M059J (cell line): ENCODE data around the genes DCAF7 and CSH2.

- RAMPAGE, long total RNA = no peak
Measured at GRCh38 chr17:62705563-62706449, 78.3 kb downstream of the MRC2 start.

GRCh38 chr17:62790789-62791052 lies 17.4 kb downstream of the MARCHF10 start:
- RAMPAGE, long total RNA = no peak

- RAMPAGE, long total RNA = no peak
Measured at GRCh38 chr17:62819526-62820284, 11.6 kb upstream of the MARCHF10 start.

GRCh38 chr17:63452907-63453647 lies 7.0 kb upstream of the CYB561 start:
- RAMPAGE, long total RNA = no peak

GRCh38 chr17:63550317-63550828 lies at the start of gene DCAF7:
DCAF7 (plus strand) TSS chr17:63550477.
- RAMPAGE, long total RNA = no peak

DNA sequence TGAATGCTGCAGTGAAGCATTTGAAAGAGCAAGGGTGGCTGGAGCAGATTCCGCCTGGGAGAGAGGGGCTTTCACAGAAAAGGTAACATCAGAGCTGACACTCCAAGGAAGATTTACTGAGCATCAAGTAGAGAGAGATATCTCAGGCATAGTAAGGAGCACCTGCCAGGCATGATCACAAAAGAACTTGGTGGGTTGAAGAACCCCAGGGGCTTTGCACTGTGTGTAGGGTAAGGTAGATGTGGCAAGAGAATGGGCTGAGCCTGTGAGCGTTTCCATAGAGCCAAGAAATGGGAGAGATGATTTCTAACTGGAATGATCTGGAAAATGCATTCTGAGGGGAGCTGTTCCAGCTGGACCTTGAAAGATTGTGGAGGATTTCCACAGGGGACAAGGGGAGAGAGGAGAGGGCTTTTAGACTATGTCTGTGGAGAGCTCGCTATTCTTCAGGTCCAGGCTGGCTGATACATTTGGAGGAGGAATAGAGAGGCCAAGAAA lies 31.0 kb downstream of the LIMD2 start:
- RAMPAGE, long total RNA = no peak

DNA sequence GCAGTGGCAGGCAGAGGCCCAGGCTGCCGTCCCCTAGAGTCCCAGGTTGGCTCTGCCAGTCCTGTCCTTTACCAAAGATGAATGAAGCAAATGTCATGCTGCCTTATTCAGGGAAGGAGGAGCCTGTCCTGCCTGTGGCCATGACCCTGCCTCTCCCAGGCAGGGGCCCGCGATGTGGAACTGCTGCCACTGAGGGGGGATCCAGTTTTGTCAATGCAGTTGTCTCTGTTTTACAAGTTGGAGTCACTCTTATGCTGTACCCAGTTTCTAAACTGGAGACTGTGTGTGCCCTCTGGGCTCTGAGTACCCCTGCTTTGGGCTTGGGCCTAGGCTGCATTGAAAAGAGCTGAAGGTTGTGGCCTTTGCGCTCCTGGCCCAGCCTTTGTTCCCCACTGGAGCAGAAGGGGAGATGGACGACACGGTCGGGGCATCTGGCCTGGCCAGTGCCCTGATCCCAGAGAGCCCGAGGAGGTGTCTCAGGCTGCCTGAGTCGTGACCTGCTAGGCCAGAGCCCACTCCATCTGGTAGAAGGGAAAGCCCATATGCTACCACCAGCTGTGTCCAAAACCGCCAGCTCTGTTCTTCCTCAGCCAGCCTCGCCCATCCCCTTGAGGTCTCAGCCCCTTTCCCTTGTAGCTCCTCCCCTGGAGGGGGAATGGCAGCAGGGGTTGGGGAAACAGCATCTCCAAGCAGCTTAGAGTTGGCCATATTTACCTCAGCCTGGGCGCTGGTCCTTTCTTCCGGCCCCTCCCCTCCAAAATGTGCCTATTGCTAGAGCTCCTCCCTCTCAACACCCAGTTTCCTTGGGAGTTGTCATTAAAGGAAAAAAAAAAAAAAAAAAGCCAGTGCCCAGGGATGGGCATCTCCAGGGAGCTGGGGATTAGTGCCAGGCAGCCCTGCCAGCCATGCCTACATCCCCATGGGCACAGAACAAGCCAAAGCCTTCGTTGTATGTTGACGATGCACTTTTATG lies 5.4 kb downstream of the LIMD2 start:
- RAMPAGE, long total RNA = no peak

- RAMPAGE, long total RNA = no peak
Measured at GRCh38 chr17:63718716-63719220, 18.8 kb upstream of the LIMD2 start.

DNA sequence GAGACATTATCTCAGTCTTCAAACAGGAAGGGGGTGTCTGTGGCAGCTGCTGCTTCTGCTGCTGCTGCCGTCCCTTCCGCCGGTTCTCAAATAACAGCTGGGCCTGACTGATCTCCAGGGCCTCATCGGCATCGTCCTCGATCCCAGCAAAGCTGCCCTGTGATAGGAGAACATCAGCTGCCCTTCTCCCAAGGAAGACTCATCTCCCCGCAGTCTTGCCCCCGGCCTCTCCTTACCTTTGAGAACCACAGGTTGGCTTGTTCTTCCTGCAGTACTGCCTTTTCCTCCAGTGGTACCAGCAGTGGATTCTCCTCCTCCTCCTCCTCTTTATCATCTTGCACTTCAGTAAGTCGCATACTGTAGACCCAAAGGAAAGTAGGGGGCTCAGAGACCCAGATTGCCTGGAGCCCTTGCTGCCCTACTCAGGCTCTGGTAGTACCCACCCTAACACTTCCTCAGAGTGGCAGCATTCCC lies 5.7 kb upstream of the PSMC5 start:
- RAMPAGE, long total RNA = no peak

- RAMPAGE, long total RNA = no peak
Measured at GRCh38 chr17:63826554-63826782, 763 bp upstream of the PSMC5 start.

DNA sequence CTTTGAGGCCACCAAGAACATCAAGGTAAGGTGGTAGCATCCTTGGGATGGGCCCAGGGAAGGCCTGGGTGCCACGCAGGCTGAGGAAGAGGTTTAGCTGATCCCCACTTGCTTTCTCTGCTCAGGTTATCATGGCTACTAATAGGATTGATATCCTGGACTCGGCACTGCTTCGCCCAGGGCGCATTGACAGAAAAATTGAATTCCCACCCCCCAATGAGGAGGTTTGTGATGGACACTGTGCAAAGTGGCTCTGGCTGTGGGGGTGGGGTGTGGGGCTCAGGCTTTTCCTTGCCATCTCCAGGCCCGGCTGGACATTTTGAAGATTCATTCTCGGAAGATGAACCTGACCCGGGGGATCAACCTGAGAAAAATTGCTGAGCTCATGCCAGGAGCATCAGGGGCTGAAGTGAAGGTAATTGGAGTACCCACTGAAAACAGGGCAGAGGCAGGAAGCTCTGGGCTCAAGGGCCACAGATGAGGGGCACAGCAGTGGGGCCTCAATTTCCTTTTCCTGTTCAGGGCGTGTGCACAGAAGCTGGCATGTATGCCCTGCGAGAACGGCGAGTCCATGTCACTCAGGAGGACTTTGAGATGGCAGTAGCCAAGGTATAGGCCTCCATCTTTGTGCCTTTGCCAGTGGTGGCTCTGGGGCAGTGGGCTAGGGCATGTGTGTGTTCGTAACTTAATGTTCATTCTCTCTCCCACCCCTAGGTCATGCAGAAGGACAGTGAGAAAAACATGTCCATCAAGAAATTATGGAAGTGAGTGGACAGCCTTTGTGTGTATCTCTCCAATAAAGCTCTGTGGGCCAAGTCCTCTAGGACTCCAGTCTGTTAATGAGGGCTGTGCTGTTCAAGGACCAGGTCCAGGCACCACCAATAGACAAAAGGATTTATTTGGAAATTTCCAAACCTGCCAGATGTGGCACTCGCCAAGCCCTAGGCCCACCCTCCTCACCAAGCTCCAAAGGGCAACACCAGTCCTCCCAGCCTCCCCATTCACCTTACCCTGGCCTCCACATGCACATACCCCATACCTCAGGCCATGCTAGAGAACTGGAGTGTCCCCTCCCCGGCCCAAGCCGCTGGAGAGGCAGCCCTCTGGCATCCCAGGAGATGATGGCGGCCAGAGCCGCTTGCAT lies 4.1 kb upstream of the FTSJ3 start:
- RAMPAGE, long total RNA = no peak

DNA sequence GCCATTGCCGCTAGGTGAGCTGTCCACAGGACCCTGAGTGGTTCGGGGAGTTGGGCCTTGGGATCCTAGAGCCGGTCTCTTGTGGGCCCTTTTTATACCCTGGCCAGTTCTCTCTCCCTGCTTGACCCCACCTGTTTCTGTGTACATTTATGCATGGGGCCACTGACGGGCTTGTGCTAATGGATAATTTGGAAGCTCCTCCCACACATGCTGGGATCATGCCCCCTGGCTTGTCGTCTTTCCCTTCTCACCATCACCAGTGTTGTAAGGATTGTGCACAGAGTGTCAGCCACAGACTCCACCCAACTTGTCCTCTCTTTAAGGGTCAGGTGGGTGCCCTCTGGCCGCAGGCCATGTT lies at the start of gene CSH2:
Gene CSH2, minus strand, starts transcription at position 68 of the 358 bp plus-strand sequence.
- RAMPAGE, long total RNA = no peak

DNA sequence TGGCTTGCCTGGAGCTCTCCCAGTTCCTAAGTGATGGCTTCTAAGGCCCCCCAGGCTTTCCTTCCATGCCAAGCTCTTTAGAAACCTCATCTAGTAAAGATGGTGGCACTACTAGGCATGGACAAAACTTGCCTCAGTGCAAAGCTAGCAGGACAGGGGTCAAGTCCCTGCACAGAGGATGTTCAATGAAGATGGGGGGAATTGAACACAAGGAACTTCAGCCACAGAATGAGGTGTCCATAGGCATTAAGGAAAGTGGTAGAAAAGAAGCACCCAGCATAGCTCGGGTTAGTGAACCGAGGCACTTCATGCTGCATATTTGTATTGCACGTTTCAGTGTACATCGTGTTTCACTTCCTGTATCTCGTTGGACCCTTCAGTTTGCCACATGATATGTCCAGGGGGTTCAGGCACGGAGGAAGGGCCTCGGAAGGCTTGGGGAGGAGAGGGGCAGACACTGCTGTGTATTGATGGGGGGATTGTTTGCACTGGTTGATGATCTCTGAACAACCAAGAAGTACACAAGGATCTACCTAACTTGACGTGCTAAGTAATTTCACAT lies 3.7 kb upstream of the GH1 start:
- RAMPAGE, long total RNA = no peak

DNA sequence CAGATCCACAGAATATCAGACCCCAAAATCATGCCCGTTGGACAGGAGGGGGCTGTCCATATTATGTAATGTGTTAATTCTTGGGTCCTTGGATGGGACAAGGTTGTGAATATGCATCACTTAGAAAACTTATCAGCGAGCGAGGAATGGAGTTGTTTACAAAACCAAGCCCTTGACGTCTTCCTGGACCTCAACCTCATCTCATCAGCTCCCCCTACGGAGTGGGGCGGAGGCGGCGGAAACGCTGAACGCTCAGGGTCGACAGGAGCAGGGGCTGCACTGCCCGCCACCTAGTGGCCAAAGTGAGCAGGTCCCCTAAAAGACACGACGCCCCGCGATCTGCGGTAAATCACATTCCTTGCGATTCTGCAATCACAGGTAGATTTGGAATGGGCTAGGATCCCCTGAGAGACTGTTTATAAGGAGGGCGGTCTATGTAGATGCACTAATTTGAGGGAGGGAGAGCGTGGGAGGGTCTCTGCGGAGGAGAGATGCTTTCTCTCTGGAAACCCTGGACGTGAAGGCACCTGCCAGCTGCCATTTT lies 5.3 kb upstream of the ICAM2 start:
- RAMPAGE, long total RNA = no peak

DNA sequence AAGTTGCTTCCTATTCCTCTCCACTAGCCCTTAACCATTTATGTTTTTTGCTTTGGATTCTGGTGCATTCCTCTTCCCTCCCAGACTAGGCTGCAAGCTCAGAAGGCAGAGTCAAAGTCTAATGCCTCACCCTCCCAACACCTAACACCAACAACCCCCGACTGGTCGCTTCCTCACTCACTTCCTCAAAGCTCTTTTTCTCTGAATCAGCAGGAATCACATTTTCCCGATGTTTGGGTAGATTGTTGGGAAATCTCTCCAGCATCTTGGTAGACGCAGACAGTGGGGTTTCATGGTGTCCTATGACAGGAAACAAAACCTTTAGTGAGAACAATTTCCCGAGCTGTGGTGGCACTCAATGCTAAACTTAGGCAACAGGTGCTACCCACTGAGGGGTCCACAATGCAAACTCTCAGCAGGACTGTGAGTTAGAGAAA lies 39.9 kb upstream of the ICAM2 start:
- RAMPAGE, long total RNA = no peak

GRCh38 chr17:64082564-64082830 lies 47.4 kb downstream of the ERN1 start:
- RAMPAGE, long total RNA = no peak

- RAMPAGE, long total RNA = no peak
Measured at GRCh38 chr17:64118063-64119110, 11.6 kb downstream of the ERN1 start.

- RAMPAGE, long total RNA = no peak
Measured at GRCh38 chr17:64145640-64145906, 15.6 kb upstream of the ERN1 start.

DNA sequence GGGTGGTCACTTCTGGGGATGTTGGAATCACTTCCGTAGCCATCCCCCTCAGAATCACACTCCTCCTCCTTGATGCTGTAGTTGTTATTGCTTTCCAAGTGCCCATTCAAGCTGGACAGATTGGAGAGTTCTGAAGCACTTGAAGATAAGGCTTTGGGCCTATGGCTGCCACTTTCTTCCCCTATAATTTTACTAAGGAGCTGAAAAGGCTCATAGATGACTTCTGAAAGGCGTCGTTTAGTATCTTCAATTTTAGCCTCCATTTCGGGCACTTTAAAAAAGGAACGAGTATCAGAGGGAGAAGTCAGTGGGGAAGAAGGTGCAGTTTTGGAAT lies 50.0 kb downstream of the TEX2 start:
- RAMPAGE, long total RNA = no peak

- RAMPAGE, long total RNA = no peak
Measured at GRCh38 chr17:64313671-64313887, 50.5 kb upstream of the TEX2 start.